ENCODE measurements around a stretch of chr13.

DNA sequence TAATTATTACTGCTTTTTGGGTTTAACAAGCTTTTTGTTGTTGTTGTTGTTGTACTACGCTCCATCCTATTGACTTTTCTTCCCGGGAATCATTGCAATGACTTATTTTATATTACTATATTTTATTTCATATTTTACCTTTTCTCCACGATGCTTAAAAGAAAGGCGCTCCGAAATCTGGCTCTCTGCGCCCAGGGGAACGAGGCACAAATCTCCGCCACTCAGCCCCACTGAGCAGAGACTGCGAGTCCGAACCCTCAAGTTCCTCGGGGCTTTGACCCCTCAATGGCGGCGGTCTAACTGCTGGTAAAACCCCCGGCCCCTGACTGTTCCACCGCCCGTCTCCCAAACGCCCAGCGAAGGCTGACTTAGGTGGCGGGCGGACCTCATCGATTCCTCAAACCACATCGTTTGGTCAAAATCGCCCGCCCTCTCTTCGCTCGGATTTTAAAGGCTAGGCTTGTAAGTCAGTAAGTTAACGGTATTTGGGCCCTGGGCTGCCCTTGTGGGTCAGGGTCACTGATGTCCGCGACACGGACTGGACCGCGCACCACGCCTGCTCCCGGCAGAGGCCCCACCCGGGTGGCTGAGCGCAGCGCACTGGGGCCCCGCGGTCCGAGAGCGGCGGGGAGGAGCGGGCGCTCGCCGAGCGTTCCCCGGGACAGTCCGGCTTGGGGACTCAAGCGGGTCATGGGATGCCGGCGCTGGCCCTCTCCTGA lies 1.3 kb downstream of the FLT1 start:
- RRBS, 2 experiments, result 51 to 55% methylated on average over 12 of the region's 52 CpGs
CAGE:
- cytosol, long polyA minus RNA, result no peak
- cytosol, long polyA plus RNA, result no peak
- long polyA plus RNA, result no peak
- nucleus, long polyA minus RNA, result no peak
- nucleus, long polyA plus RNA, result no peak

GRCh38 chr13:28495845-28496181 lies 885 bp upstream of the FLT1 start:
- RRBS, 2 experiments, result no CpG with 5 or more reads among the region's 8 CpGs
CAGE:
- cytosol, long polyA minus RNA, result no peak
- cytosol, long polyA plus RNA, result no peak
- long polyA plus RNA, result no peak
- nucleus, long polyA minus RNA, result no peak
- nucleus, long polyA plus RNA, result no peak

GRCh38 chr13:29496161-29496811 lies 99.2 kb downstream of the SLC7A1 start:
- RRBS, 2 experiments, result 6 to 11% methylated on average over 1 to 3 of the region's 9 CpGs
CAGE:
- cytosol, long polyA minus RNA, result no peak
- cytosol, long polyA plus RNA, result no peak
- long polyA plus RNA, result no peak
- nucleus, long polyA minus RNA, result no peak
- nucleus, long polyA plus RNA, result no peak

- RRBS, 2 experiments, result no CpG with 5 or more reads among the region's 7 CpGs
CAGE:
- cytosol, long polyA minus RNA, result no peak
- cytosol, long polyA plus RNA, result no peak
- long polyA plus RNA, result no peak
- nucleus, long polyA minus RNA, result no peak
- nucleus, long polyA plus RNA, result no peak
Measured at GRCh38 chr13:29606120-29606581, 10.7 kb upstream of the SLC7A1 start.

DNA sequence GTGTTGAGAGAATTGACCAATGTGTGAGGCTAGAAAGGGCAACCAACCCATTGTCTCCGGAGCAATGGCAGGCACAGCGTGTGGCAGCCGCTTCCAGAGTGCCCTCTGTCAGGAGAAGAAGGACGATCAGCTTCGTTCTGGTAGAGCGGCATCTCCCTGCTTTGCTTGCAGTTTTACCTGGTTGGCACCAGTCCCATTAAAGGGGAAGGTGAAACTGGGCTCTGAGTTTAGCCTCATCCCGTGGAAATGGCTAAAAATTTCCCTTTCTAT lies 81.4 kb upstream of the SLC7A1 start:
- RRBS, 2 experiments, result no CpG with 5 or more reads among the region's 7 CpGs
CAGE:
- cytosol, long polyA minus RNA, result no peak
- cytosol, long polyA plus RNA, result no peak
- long polyA plus RNA, result no peak
- nucleus, long polyA minus RNA, result no peak
- nucleus, long polyA plus RNA, result no peak

DNA sequence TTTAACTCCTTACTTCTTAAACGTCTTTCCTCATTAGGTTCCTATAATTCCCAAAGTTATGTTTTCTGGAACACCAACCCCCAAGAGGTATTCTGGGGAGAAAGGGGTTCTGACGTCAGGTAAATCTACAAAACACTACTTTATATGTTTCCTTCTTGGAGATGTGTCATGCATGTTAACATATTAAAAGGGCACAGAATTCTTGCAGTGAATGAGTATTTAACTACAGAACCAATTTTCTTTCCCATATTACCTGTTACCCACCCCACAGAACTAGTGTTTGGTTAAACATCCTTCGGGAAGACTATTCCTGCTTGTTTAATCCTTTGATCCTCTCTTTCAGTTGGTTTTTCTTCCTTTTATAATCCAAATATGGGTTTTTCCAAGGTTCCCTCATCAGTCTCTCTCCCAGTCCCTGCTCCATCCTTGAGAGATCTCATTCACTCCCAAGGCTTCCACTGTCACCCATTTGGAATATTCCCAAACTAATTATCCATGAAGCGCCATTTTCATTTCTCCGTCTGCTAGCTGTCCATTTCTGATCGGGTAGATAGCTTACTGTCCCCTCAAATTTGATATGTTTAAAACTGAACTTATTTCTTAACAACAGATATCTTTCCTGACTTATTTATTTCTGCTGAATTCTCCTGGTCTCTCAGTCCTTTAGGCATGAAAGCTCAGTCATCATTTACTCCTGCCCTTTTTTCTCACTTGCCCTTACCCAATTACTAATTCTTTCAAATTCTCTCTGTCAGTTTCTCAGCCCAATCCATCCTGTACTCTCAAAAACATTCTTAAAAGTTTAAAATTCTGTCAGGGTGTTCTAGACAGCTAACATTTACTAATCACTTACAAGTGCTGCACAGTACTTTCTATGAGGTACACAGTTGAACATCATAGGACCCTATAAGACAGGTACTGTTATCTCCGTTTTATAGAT lies 59.7 kb downstream of the UBL3 start:
- RRBS, 2 experiments, result no CpG with 5 or more reads among the region's 7 CpGs
CAGE:
- cytosol, long polyA minus RNA, result no peak
- cytosol, long polyA plus RNA, result no peak
- long polyA plus RNA, result no peak
- nucleus, long polyA minus RNA, result no peak
- nucleus, long polyA plus RNA, result no peak

- RRBS, 2 experiments, result no CpG with 5 or more reads among the region's 3 CpGs
CAGE:
- cytosol, long polyA minus RNA, result no peak
- cytosol, long polyA plus RNA, result no peak
- long polyA plus RNA, result no peak
- nucleus, long polyA minus RNA, result no peak
- nucleus, long polyA plus RNA, result no peak
Measured at GRCh38 chr13:29841467-29841888, 8.9 kb downstream of the UBL3 start.

- RRBS, 2 experiments, result no CpG with 5 or more reads among the region's 5 CpGs
CAGE:
- cytosol, long polyA minus RNA, result no peak
- cytosol, long polyA plus RNA, result no peak
- long polyA plus RNA, result no peak
- nucleus, long polyA minus RNA, result no peak
- nucleus, long polyA plus RNA, result no peak
Measured at GRCh38 chr13:29908414-29908735, 58.0 kb upstream of the UBL3 start.

GRCh38 chr13:30114003-30115389 lies 192.9 kb downstream of the KATNAL1 start:
- RRBS, 2 experiments, result 2 to 3% methylated on average over 14 of the region's 84 CpGs
CAGE:
- cytosol, long polyA minus RNA, result no peak
- cytosol, long polyA plus RNA, result no peak
- long polyA plus RNA, result no peak
- nucleus, long polyA minus RNA, result no peak
- nucleus, long polyA plus RNA, result no peak

- RRBS, 2 experiments, result no CpG with 5 or more reads among the region's 8 CpGs
CAGE:
- cytosol, long polyA minus RNA, result no peak
- cytosol, long polyA plus RNA, result no peak
- long polyA plus RNA, result no peak
- nucleus, long polyA minus RNA, result no peak
- nucleus, long polyA plus RNA, result no peak
Measured at GRCh38 chr13:30295848-30296189, 11.5 kb downstream of the KATNAL1 start.

DNA sequence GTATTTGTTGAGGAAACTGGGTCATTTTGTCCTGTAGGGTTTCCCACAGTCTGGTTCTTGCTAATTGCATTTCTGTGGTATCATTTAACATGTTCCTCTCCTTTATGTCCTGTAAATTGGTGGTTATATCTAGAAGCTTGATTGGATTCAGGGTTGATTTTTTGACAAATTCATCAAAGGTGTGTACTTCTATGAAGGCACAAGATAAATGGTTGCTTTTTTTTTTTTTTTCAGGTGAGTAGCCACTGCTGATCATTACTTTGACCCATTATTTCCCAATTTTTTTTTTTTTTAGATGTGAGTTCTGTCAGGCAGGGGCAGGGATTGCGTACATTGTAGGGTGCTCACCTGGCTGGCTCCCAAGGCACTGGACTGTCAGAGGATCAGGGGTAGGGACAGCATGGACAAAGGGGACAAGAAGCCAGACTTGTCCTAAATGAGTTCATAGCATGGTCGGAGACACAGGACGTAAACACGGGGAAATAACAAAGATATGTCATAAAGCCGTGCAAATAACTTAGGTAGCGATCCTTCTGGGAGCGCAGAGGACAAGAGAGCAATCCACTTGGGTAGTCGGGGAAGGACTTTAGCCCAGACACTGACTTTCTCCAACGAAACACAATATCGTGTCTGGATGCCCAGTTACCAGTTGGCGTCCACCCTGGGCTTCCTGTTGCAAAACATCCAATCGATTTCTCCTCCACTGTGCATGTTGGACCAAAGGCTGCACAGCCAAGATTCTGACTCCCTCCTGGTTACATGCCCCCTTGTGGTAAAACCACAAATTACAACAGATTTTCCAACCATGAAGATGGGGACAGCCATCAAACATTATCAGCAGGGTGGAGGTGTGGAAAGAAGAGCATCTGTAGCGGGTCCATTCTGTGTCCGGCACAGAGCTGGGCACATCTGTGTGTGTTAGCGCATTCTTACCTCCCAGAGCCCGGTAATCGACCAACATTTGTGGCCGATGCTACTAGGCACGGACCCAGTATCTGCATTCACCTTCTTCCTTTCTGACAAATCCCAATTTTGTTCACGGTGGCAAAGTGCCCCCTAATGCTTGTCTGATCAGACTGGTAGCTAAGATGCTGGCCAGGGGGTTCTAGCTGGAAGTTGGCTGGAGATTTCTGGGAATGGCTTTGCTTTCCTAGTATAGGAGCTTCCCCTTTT lies 27.5 kb upstream of the KATNAL1 start:
- RRBS, 2 experiments, result 12% methylated on average over 3 of the region's 20 CpGs; no CpG with 5 or more reads in 1 of the 2 experiments
CAGE:
- cytosol, long polyA minus RNA, result no peak
- cytosol, long polyA plus RNA, result no peak
- long polyA plus RNA, result no peak
- nucleus, long polyA minus RNA, result no peak
- nucleus, long polyA plus RNA, result no peak

- RRBS, 2 experiments, result no CpG with 5 or more reads among the region's 5 CpGs
CAGE:
- cytosol, long polyA minus RNA, result no peak
- cytosol, long polyA plus RNA, result no peak
- long polyA plus RNA, result no peak
- nucleus, long polyA minus RNA, result no peak
- nucleus, long polyA plus RNA, result no peak
Measured at GRCh38 chr13:30376642-30377506, 45.4 kb upstream of the UBE2L5 start.

GRCh38 chr13:30396380-30397176 lies 25.7 kb upstream of the UBE2L5 start:
- RRBS, 2 experiments, result no CpG with 5 or more reads among the region's 9 CpGs
CAGE:
- cytosol, long polyA minus RNA, result no peak
- cytosol, long polyA plus RNA, result no peak
- long polyA plus RNA, result no peak
- nucleus, long polyA minus RNA, result no peak
- nucleus, long polyA plus RNA, result no peak

DNA sequence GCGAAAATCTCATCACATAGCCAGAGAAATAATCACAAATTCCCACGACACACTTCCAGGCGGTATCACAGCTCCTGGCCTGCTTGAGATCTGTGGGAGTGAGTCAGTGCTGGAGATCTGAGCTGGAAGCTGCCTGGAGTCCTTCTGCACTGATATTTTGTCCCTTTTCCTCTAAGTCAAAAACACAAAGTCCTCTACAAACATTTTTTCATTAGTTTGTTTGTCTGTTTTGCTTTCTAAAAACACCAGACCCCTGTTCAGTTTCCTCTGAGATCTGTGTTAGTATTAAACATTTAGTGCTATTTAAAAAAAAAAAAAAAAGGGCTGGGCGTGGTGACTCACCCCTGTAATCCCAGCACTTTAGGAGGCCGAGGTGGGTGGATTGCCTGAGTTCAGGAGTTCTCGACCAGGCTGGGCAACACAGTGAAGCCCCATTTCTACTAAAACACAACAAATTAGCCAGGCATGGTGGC lies 12.3 kb upstream of the UBE2L5 start:
- RRBS, 2 experiments, result no CpG with 5 or more reads among the region's 6 CpGs
CAGE:
- cytosol, long polyA minus RNA, result no peak
- cytosol, long polyA plus RNA, result no peak
- long polyA plus RNA, result no peak
- nucleus, long polyA minus RNA, result no peak
- nucleus, long polyA plus RNA, result no peak

GRCh38 chr13:30442989-30443473 lies 20.7 kb downstream of the UBE2L5 start:
- RRBS, 2 experiments, result no CpG with 5 or more reads among the region's 5 CpGs
CAGE:
- cytosol, long polyA minus RNA, result no peak
- cytosol, long polyA plus RNA, result no peak
- long polyA plus RNA, result no peak
- nucleus, long polyA minus RNA, result no peak
- nucleus, long polyA plus RNA, result no peak

DNA sequence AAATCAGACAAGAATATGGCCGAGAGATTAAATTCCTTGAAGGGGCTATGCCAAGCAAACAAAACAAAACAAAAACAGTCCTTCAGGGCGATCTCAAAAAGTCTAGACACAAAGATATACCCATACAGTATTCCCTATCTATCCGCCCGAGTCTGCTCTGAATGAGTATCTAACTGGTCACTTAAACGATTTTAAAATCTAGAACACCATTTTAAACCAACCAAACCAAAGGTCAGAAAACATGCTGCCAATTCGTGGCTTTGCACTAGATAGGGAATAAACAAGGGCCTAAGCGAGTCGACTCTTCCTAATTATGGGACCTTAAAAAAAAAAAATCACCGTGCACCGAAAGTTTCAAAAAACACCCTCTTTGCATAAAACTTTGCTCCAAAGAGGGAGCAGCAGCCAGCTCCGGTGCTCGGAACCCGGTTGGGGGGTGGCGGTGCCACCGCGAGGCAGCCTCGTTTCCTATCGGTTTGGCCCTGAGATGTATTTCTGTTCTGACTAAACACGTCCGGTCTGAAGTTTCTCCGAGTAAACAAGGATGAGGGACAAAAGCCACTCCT lies 1.8 kb downstream of the HMGB1 start:
- RRBS, 2 experiments, result 0 to under 1% methylated on average over 6 of the region's 21 CpGs
CAGE:
- cytosol, long polyA minus RNA, result no peak
- cytosol, long polyA plus RNA, result no peak
- long polyA plus RNA, result no peak
- nucleus, long polyA minus RNA, result no peak
- nucleus, long polyA plus RNA, result start-site peak on the minus strand centred at position 142 of the sequence, 14 bp wide, 756 and 377 reads in 2 replicates

GRCh38 chr13:30681710-30682293 lies 53.5 kb upstream of the ALOX5AP start:
- RRBS, 2 experiments, result no CpG with 5 or more reads among the region's 6 CpGs
CAGE:
- cytosol, long polyA minus RNA, result no peak
- cytosol, long polyA plus RNA, result no peak
- long polyA plus RNA, result no peak
- nucleus, long polyA minus RNA, result no peak
- nucleus, long polyA plus RNA, result no peak

DNA sequence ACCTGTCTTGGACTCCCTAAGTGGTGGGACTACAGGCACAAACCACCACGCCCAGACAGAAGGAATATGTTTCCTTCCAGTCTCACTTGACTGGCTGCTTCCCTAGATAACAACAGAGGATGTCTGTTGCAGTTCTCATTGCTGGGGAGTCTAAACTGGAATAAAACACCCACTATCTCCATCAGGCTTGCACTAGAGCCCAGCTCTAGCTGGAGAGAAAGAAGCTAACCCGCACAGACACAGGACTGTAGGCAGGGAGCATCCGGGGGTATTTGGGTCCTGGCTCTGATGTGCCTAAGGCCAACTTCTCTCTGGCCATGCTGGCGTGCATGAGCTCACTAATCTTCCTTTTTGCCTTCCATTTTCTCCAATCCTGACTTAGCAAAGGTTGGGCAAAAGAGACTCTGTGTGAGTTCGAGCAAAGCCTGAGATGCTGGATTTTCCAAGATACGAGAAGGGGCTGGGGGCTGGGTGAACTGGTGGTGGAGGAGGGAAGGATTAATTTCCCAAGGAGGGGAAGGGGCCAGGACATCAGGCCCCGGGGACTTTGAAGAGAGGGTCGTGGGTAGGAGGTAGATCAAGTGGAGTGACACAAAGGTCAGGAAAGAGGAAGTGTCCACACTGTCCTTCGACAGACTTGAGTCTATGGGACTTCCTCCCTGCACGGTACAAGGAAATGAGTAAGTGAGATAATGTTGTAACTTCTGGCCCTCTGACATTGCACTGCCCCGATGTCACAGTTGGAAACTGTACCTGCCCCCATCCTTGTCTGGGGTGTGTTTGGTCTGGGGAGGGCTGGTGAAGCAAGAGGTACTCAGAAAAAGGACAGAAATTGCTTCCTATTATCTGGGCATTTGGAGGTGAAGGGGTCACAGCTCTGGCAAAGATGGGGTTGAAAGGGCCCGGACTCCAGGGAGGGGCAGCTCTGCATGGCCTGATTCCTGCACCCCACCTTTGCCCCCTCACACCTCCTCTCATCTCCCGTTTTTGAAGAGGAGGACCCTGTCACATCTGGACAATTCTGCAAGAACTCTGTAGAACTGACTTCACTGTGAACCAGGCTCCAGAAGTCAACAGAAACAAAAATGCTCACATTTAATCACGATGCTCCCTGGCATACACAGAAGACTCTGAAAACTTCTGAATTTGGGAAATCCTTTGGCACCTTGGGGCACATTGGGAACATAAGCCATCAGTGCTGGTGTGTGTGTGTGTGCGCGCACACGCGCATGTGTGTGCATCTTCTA lies 22.3 kb upstream of the ALOX5AP start:
- RRBS, 2 experiments, result no CpG with 5 or more reads among the region's 18 CpGs
CAGE:
- cytosol, long polyA minus RNA, result no peak
- cytosol, long polyA plus RNA, result no peak
- long polyA plus RNA, result no peak
- nucleus, long polyA minus RNA, result no peak
- nucleus, long polyA plus RNA, result no peak

GRCh38 chr13:30816587-30817265 lies 81.4 kb downstream of the ALOX5AP start:
- RRBS, 2 experiments, result no CpG with 5 or more reads among the region's 9 CpGs
CAGE:
- cytosol, long polyA minus RNA, result no peak
- cytosol, long polyA plus RNA, result no peak
- long polyA plus RNA, result no peak
- nucleus, long polyA minus RNA, result no peak
- nucleus, long polyA plus RNA, result no peak

GRCh38 chr13:31073839-31074609 lies 87.7 kb downstream of the HSPH1 start:
- RRBS, 2 experiments, result no CpG with 5 or more reads among the region's 3 CpGs
CAGE:
- cytosol, long polyA minus RNA, result no peak
- cytosol, long polyA plus RNA, result no peak
- long polyA plus RNA, result no peak
- nucleus, long polyA minus RNA, result no peak
- nucleus, long polyA plus RNA, result no peak